ENCODE results near the gene MACROD2.

DNA sequence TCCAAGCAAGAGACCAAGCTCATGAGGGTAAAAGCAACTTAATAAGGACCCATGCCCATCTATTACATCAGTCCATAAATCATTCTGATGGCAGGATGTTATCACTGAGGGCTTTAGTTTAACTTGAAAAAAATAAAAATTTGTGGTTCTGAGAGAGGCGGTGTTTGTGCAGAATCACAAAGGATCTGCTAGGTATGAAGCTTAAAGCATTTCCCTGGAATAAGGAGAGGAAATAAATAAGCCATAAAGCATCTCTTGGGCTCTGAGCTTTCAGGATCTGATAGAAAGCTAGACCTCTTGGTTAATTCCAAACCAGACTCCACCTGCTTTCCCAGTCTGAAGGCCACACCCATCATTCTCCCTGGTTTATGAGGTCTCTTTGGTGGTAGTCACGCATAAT lies 184.5 kb upstream of the LAMP5 start:
- PRO-cap = no peak
- RRBS, 2 experiments = no CpG with 5 or more reads among the region's 2 CpGs

- PRO-cap = no peak
- RRBS, 2 experiments = no CpG with 5 or more reads among the region's 4 CpGs
Observed at GRCh38 chr20:9889437-9889965, 50.6 kb upstream of the PAK5 start.

DNA sequence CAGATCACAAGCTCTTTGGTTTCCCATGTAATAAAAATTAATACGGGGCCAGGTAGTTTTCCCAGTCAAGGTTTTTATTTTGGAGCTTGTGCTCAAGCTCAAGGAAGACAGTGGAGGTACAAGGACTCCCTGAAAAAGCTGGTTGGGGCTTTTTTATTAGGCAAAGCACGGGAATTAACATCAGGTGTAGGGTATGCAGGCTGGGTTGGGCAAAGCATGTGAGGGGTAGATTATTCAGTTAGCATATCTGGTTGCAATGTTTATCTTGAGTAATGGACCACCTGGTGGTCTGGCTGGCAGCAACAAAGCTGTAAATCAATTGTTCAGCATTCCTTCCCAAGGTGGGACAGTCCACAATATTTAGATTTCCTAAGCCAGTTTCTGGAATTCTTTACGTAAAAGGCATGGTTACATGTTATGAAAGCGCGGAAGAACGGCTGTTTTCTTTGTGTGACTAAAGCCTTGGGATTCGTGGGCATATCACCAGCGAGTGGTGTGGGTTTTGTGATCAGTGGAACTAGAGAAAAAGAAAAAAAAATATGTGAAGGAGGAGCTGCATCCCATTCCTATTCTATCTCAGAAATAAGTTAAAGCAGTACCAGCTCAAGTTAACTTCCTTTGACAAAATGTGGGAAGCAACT lies 81.7 kb downstream of the MKKS start:
- PRO-cap = no peak
- RRBS, 2 experiments = no CpG with 5 or more reads among the region's 8 CpGs

DNA sequence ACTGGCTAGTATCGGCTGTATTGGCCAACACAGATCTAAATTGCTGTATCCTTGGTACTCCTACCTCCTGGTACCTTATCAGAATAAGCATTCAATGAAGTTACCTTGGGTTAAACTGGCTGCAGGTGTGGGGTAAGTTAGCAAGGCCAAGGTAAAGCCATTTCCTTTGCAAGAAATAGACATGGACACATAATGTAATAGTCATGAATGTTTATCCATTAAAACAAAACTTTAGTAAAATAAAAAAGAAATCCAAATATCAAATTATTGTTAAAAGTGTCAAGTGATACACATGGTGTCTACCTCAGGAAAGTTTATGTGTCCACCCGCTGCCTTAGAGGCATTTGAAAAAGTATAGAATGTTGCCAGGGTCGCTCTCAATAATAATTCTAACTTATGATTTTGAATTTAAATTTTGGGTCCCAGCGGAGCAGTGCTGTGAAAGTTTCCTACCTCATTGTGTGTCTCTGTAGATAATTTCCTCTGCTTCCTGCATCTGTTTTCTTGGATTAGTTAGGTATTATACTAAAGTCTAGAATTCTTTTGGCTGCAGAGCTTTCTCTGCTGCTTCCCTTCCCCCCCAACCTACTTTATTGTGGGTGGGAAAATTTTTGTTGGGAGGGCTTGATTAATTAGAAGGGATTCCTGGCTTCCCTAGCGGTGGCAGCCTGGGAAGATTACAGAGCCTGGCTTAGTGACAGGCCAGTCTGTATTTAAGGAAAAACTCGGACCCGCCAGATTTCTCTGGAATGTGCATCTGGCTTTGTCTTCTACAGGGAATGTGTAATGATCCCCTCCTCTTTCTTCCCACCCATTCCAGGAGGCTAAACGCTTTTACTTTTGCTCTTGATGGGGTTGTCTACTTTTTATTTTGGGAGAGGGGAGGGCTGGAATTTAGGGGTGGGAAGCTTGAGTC lies 31.0 kb downstream of the SLX4IP start:
- PRO-cap = no peak
- RRBS, 2 experiments = no CpG with 5 or more reads among the region's 8 CpGs

GRCh38 chr20:10505332-10505799 lies 70.3 kb downstream of the SLX4IP start:
- PRO-cap = no peak
- RRBS, 2 experiments = no CpG with 5 or more reads among the region's 6 CpGs

GRCh38 chr20:10511174-10511949 lies 76.3 kb downstream of the SLX4IP start:
- PRO-cap = no peak
- RRBS, 2 experiments = no CpG with 5 or more reads among the region's 8 CpGs

- PRO-cap = no peak
- RRBS, 2 experiments = no CpG with 5 or more reads among the region's 9 CpGs
Observed at GRCh38 chr20:10558413-10559296, 115.1 kb downstream of the JAG1 start.

DNA sequence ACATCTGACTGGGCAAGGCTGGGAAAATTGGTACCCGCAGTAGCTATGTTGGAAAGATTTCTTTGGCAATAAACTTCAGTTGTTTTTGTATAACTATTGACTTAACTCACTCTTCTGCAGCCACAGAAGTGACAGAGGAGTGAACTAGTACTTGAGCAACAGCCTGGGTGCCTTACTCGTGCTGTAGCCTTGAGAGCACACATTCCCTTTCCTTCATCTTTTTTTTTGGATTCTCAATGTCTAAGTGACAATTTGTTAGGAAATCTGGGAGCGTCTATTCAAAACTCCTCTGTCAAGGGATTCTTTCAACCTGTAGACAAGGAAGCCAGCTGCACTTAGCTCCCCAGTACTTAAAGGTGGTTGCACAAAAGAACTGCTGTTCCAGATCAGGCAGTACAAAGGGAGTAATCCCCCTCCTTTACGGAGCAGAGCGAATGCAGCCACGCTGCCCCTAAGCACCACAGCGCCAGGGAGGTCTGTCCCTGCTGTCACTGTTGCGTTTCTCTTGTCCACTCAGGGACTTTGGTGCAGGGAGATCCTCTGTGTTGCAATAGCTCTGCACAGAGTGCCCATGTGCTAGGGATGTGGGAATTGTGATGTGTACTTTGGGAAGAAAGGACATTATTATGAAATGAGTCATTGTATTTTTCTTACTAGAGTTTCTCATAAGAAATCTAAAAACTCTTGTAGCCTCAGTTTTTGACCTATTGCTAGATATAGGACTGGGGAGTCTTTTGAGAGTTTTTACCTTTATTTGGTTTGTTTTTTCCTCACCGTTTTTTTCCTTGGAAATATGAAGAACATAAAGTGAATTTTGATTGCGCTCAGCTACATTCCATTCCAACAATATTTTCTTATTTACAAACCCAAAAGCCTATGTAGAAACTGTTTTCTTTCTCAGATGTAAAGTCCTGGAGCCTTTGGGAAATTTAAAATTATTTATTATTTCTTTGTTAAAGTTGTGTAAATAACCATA lies 69.3 kb downstream of the JAG1 start:
- PRO-cap = no peak
- RRBS, 2 experiments = no CpG with 5 or more reads among the region's 10 CpGs

DNA sequence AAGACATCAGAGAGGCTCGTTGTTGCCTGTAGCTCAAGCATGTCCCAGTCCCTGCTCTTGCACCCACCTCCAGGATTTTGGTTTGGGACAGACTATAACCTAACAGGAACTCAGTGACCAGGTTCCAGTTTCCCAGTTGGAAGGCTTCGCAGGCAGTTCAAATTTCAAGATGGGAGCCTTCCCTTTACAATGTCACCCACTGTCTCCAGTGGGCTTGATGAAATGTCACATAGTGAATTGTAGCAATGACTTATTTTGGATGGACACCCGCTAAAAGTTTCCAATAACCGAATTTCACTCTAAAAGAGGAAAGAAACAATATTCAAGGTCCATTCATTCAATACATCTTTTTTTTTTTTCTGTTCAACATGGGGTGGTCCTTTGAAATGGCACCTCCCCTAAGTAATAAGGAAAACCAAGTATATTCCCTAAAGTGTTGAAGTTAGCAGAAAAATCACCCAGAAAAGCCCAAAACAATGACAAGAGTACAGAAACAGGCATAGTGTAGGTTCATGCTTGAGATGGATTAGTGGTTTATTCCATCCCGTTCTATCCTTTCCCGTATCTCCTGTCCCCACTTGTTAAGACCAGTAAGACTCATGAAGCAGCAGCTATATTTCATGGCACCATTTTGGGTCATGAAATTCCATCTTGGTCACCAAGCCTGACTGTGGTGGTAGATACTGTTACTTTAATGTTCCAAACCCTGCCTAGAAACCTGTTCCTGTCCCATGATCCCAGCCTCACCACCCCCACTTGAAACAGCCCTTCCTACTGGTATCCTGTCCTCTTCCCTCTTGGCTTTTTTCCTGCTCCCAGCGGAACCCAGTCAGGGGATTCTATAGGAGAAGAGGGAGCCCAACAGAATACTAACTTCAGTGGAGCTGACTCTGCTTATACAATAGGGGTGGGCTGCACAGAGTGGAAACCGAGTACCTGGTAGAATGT lies 49.3 kb downstream of the JAG1 start:
- PRO-cap = no peak
- RRBS, 2 experiments = no CpG with 5 or more reads among the region's 8 CpGs

- PRO-cap = no peak
- RRBS, 2 experiments = no CpG with 5 or more reads among the region's 33 CpGs
Observed at GRCh38 chr20:10638822-10640166, 34.5 kb downstream of the JAG1 start.

GRCh38 chr20:10652773-10653262 lies 21.0 kb downstream of the JAG1 start:
- PRO-cap = no peak
- RRBS, 2 experiments = no CpG with 5 or more reads among the region's 8 CpGs

DNA sequence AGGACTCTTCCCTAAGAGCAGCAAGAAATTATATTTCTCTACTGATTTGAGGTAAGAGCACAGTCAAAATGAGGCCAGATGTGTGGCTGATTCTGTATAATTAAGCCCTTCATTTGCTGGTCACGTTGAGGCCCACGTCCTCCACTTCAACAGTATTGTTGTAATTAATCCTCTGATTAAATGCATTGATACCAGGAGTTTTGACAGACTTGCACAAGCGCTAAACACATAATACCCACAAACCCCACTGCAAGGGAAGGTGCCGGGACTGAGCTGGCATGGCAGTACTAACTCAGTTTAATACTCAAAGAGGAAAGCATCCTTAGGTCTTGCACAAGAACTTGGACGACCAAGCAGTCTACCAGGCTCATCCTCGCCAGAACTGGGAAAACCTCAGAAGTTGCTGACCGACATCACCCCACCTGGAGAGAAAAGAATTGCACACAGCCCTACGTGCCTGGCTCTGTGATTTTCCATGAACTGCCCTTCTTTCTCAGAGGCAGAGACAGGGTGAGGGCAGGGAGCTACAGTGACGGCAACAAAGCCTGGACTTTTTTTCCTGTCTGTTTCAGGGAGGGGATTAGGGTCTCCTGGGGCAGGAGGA lies 8.2 kb downstream of the JAG1 start:
- PRO-cap = no peak
- RRBS, 2 experiments = no CpG with 5 or more reads among the region's 9 CpGs

DNA sequence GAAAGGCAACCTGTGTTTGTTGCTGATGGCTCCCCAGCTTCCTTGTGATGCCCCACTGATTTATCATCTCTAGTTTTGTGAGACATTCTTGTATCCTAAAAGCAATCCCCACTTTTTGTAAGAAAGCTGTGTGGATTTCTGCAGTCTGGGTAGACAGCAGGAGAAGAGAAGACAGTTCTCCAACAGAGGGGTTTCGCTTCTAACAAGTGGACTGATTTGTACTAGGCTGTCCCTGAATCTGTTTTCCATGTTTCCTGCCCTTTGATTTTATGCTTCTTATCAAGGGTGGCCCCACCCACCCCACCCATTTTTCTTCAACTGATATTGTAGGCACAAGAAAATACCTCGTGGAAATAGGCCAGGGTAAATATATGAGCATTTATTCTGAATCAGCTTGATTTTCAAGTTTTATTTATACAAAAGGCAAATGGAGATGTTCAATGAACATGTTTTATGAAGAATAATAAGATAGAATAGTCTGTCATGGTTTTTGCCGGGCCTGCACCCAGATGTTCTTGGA lies 25.7 kb upstream of the JAG1 start:
- PRO-cap = no peak
- RRBS, 2 experiments = no CpG with 5 or more reads among the region's 3 CpGs

DNA sequence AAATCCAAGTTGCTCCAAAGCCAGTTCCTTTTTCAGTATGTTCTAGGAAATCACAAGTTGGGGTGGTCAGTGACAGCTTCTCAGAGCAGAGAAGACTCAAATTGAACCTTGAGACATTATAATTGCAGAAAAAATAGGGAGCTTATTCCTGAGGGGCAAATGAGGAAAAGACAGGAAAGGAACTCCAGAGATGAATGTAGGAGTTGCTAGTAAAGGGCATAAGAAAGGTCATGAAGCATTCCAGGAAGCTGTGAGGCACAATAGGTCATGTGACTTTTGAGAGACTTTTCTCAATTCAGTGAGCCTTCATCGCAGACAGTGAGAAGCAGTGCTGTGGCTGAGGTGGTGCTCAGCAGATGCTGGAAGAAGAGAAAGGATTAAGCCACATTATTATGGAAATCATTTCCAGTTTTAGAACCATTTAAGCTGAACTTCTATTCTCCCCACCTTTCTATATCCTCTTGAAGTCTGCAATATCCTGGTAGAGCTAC lies 4.1 kb downstream of the SPTLC3 start:
- PRO-cap = no peak
- RRBS, 2 experiments = no CpG with 5 or more reads among the region's 1 CpG

- PRO-cap = no peak
- RRBS, 2 experiments = no CpG with 5 or more reads among the region's 2 CpGs
Observed at GRCh38 chr20:13814721-13814992, 29.8 kb downstream of the NDUFAF5 start.

- PRO-cap = bidirectional peak, plus-strand start at chr20:13995490, minus-strand start at chr20:13995245
- RRBS, 2 experiments = no CpG with 5 or more reads among the region's 69 CpGs
Observed at GRCh38 chr20:13994955-13995829, at the start of gene MACROD2. MACROD2 (plus strand) TSS chr20:13995516.

DNA sequence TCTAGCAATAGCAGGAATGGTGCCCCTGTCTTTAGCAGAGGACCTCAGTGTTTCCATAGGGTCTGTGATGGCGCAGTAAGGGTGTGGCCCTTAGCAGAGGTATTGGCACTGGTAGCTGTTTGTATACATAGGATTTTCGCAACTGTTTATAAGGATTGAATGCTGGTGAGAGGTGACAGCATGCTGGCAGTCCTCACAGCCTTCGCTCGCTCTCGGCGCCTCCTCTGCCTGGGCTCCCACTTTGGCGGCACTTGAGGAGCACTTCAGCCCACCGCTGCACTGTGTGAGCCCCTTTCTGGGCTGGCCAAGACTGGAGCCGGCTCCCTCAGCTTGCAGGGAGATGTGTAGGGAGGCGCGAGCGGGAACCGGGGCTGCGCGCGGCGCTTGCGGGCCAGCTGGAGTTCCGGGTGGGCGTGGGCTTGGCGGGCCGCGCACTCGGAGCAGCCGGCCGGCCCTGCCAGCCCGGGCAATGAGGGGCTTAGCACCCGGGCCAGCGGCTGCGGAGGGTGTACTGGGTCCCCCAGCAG lies 111.2 kb downstream of the FLRT3 start:
- PRO-cap = no peak
- RRBS, 2 experiments = no CpG with 5 or more reads among the region's 30 CpGs

DNA sequence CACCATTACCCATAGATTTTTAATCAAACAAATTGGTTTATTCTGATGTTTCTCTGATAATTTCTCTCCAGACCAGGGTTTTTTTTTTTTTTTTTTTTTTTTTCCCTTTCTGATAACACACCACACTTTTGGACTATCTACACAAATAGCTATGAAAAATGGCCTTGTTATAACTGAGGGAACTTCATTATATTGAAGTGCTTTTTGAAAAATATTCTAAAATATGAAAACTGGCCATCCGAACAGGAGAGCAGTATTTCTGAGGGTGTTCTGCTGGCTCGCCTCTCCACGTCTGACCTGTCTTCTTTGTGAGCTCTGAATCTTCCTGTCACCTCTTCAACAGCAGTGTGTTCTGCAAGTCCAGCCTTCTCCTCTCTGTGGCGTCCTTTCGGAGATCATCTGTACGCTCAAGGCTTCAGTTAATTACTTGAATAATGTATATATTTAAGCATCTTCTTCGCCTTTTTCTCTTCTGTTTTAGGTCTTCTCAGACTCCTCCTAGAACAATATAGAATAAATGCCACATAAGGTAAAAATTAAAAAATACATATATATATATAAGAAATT lies 708.3 kb upstream of the FLRT3 start:
- PRO-cap = no peak
- RRBS, 2 experiments = no CpG with 5 or more reads among the region's 7 CpGs

GRCh38 chr20:17835245-17835506 lies 133.4 kb downstream of the SNX5 start:
- PRO-cap = no peak
- RRBS, 2 experiments = no CpG with 5 or more reads among the region's 7 CpGs

GRCh38 chr20:17869463-17869850 lies 99.1 kb downstream of the SNX5 start:
- PRO-cap = no peak
- RRBS, 2 experiments = no CpG with 5 or more reads among the region's 8 CpGs

Measured in HEK293 (cell line).